Penis (tissue), 1 donor: ENCODE measurements around a stretch of chr13.

DNA sequence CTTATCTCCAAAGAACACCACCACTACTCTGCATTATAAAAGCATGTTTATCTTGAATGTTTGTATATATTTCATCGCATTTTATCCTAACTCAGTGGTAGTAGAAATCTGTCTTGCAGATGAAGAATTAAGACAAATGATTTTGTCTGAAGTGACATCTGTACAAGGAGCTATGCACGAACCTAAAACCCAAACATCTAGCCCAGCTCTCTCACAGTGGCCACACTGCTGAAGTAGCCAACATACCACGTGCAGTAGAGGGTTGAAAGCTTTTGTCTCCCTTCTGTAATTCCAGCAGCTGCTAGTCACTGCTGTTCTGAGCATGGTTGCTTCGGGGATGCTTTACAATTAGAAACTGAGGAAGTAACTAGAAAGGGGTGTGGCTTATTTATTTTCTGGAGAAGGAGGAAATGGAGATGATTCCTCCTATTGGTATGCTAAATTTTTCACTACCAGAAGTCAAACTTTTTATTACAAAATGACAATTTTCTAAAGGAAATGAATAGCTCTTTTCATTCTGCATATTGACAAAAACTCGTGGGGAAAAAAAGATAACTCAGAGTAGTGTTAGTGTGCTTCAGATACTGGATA lies 243.9 kb upstream of the GPC5 start:
- PRO-cap: no peak

DNA sequence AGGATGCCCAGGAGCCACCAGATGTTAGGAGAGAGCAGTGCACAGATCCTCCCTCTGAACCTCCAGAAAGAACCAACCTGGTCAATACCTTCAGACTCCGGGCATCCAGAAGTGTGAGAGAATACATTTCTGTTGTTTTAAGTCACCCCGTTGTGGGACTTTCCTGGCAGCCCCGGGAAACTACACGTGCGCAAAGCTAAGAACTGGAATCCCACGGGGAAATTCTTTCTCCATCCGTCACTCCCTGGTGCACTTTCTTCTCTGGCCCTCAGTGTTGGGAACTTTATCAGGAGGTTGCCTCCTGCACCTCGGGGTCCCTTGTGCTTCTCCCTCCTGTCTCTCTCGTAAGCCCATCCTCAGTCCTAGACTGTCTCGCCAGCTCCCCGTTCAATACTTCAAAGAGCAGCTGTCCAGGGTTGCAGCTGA lies 137.0 kb downstream of the DCT start:
- PRO-cap: no peak

GRCh38 chr13:94683542-94683813 lies 28.9 kb downstream of the SOX21 start:
- PRO-cap: no peak

DNA sequence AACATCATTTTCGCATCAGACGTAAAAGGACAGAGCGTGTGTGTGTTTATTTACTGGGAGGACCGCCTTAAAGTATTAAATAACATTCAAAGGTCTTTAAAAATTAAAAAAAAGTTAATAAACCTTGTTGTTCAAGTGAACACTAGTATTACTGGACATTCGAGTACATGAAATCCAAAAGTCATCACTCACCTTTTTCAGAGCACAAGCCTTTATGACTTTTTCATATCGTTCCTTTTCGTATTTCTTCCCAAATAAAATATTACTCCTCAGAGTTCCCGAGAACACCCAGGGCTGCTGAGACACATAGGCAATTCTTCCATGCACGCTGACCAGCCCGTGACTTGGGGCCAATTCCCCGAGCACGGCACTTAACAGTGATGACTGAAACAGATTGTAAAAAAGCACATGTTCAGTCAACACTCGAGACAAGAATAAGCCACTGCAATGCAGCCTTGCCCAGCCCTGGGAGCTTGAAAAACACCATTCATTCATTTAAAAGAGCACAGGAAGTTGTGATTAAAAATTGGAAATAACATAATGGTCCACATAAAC lies 114.7 kb downstream of the ABCC4 start:
- PRO-cap: no peak

DNA sequence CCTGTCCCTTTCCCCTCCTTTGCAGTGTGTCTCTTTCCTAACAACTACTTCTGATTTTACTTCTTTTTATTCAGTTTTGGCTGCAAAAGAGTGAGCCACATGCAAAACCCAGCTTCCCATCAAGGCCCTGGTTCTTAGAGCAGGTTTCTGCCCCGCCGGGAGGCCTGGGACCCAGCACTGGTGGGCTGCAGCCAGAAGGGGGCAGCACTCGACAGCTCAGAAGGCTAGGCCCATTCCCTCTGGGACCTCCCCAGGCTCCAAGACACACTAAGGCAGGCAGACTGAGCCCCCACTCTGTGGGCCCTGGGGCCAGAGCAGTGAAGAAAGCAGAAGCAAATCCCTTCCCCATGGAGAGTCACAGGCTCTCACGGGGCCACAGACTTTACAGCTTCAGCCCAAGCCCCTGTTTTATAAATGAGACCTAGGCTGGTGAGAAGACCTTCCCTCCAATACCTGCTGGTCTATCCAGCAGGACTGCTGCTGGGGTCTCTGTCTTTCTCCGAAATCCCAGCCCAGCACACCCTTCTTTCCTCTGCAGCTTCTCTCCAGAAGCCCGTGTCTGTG lies 109.4 kb downstream of the ABCC4 start:
- PRO-cap: no peak

DNA sequence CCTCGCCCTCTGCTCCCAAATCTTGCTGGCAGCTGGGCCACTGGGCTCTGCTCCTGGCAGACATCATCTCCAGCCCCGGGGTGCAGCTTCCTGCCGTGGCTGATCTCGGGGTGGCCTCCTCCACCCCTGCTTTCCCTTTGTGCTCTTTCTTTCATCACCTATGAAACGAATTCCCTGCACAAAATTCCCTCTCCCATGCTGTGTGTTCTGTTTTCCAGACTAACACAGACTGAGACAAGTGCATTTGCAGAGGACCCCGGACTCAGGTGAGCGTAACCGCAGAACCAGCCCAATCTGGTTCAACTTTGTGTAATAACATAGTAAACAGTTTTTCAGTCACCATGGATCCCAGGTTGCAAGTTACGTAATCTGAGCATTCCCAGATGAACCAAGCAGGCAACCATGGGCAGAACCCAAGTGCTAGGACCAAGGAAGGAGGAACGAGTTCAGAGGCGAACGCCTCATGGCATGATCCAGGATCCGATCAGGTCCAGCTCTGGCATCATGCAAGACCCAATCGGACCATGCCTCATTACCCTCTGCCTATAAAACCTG lies 107.8 kb downstream of the ABCC4 start:
- PRO-cap: no peak

DNA sequence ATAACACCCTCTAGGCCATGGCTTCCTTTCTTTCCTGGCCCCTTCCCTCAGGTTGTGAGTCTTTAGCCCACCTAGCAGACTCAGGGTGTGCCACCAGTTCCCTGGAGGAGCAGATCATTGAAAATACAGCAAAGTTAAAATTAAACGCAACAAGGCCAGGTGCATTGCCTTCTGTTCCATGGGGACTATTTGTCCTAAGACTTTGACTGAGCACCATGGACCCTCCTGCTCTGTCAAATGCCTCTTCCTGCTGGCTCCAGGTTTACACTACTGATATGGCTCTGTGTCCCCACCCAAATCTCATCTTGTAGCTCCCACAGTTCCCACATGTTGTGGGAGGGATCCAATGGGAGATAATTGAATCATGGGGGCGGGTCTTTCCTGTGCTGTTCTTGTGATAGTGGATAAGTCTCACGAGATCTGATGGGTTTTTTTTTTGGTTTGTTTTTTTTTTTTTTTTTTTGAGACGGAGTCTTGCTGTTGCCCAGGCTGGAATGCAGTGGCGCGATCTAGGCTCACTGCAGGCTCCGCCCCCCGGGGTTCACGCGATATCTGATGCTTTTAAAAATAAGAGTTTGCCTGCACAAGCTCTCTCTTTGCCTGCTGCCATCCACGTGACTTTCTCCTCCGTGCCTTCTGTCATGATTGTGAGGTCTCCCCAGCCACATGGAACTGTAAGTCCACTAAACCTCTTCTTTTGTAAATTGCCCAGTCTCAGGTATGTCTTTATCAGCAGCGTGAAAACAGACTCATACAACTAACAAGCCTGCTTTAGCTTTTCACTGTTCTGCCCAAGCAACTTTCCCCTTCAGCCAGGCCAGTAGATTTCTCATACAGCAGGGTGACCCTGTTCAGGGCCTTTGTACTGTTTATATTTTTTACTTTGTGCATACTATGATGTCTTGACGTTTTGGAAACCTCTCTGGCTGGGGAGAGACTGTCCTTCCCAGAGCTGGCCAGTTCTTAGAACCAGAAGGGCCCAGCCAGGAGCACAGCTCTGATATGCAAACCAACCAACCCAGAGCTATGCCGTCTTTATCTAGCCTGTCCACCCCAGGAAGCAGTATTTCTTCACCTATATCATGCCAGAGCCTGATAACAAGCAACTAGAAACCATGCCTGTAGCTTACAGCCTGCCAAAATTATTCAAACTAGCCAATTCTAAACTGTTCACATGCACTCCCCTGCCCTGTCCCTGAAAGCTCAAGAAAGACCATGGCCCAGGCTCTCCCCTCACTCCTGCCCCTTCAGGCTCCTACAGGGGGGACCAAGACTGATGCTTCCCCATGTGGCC lies 27.4 kb downstream of the ABCC4 start:
- PRO-cap: no peak

GRCh38 chr13:97109737-97110270 lies 112.3 kb upstream of the MBNL2 start:
- PRO-cap: no peak

GRCh38 chr13:97233344-97234053 lies 11.4 kb downstream of the MBNL2 start:
- PRO-cap: no peak

- PRO-cap: no peak
These were observed 24.5 kb downstream of the MBNL2 start for GRCh38 chr13:97246639-97246957.

DNA sequence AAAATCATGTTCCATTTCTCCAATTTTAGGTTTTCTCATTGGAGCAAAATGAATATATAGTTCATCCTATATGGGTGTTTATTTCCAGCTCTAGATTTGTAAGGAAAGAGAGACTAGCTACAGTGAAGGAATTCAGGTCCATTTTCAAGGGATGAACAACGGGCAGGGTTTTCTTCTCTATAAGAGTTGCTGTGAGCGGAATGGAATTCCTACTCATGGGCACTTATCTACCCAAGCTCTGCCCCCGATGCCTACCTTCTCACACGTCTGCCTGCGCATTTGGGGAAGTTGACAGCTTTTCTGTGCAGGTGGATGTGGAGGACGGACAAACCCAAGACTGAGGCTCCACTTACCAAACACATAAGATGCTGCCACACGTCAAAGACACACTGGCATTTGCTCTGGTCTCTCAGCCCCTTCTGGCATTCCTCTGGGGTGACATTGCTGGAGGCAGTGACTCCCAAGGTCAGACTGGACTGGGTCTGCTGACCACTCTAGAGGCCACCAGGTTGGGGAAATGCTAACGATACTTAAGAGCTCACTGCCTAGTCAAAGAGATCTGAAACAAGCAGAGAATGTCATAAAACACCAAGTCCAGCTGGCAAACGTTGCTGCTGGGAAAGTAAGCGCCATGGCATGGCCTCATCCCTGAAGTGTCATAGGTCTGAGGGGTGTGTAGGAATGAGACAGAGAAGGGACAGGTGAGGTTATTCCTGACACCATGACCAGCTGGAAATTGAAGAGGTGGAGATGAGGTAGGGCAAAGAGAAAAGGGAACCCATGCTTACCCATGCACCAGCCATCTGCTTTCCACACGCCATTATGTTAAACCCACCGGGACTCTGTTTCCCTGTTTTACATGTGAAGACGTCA lies 59.0 kb upstream of the RAP2A start:
- PRO-cap: no peak

- PRO-cap: no peak
These were observed 78.3 kb upstream of the IPO5 start for GRCh38 chr13:97875152-97875652.

GRCh38 chr13:98200089-98200782 lies 23.2 kb upstream of the RNF113B start:
- PRO-cap: no peak

GRCh38 chr13:98252771-98253175 lies 75.7 kb upstream of the RNF113B start:
- PRO-cap: no peak

DNA sequence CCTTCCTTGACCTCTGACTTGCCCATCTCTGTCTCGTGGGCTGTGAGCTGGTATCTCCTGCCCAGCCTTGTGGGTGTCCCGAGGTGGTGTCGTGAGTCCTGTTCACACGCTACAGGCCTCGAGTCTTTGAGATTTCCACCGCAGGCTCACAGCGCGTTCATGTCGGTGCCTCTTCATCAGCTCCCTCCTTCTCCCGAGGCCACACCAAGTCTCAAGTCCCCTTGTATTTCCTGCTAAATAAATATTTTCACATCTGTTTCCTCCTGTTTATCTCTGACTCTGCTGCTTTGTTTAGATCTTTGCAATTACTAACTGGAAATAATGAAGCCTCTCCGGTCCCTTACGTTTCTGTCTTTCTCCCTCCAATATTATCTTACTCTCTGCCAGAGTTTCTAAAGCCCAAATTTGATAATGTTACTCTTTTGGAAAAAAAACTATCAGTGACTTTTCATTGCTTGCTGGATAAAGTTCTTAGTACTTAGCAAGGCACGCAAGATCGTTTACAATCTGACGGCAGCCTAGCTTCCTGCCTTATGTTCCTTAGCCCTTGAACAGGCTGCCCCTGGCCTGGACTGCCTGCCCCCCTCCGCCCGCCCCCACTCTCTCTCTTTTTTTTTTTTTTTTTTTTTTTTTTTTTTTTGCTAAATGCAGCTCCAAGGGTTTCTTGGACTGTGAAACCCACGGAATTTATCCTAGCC lies 130.5 kb upstream of the RNF113B start:
- PRO-cap: no peak

DNA sequence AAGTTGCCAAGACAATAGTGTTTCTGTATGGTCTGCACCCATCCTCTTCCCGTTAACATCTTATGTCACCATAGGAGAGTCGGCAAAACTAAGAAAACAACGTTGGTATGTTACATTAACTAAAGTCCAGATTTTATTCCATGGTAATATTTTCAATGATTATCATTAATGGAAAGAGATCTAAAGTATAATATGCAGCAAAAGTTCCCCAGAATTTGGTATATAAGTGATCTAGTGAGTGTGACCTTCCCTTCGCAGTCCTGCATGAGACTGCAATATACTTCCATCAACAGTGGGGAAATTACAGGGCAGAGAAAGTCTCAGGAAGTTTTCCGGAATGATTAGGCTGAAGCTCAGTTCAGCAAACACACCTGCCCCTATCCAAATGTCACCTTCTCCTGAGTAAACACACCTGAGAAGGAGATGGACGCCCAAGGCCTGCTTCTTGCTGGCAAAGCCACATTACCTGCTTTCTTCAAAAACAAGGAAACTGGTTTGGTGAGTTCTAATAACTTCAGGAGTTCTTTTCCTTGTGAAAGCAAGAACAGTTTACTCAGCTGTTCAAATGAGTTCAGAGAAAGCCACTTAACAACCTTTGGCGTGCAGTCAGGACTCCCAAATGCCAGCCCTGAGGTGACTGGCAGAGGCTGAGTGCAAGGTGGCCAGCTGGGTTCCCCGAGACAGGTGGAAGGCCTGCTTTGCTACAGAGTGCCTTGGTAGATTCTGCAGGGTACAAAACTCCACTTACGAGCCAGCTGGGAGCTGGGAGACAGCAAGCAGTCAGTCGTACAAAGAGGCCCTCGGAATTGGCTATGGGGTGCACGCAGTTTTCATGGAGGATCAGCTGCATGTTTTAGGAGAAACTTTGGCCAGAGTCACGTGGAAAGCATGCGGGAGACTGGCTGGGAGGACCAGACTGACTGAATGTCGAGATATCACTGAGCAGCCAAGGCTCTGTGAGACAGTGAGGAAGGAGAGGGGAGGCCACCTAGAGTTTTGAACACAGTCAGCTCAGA lies 160.5 kb downstream of the STK24 start:
- PRO-cap: no peak

GRCh38 chr13:98419802-98420801 lies 156.8 kb downstream of the STK24 start:
- PRO-cap: no peak

DNA sequence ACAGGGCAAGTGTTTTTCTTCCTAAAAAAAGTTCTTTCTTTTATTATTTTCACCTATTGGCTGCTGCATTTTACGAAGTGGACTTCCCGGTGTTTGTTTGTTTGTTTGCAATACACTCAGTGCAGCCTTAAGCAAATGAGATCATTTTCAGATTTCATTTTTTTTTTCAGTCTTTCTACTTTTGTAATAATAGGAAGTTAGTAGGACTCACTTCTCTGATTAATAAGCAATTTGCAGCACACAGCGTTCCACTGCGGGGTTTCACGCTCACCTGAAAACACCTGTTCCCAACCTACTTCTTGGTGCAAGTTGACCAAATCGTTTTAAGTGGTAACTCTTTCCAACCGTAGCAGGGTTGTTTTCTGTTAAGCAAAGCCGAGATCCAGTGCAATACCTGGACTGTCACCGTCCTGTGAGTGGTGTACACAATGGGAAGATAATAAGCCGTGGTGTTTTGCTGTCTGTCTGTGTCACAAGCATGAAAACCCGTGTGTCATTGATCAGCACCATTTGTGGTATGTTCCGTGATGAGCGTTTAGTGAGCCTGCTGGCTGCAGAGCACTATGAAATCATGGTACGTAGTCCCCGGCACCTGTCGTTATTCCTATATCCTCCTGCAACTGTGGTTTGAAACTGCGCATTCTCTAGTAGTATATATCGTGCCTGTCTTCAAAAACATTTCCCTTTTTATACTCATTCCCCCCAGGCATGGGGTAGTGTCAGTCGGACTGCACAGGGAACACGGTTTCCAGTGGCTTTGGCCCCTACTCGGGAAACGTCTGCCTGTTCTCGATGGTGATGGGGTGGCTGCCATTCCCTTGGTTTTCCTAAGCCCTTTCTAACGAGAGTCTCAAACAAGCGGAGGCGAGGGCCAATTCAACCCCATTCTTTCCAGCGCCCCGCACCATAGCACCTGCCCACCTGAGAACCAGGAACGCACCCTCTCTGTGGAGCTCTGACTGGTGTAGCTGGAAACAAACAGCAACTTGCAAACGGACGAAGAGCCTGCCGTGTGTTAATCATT lies 127.9 kb downstream of the STK24 start:
- PRO-cap: no peak

DNA sequence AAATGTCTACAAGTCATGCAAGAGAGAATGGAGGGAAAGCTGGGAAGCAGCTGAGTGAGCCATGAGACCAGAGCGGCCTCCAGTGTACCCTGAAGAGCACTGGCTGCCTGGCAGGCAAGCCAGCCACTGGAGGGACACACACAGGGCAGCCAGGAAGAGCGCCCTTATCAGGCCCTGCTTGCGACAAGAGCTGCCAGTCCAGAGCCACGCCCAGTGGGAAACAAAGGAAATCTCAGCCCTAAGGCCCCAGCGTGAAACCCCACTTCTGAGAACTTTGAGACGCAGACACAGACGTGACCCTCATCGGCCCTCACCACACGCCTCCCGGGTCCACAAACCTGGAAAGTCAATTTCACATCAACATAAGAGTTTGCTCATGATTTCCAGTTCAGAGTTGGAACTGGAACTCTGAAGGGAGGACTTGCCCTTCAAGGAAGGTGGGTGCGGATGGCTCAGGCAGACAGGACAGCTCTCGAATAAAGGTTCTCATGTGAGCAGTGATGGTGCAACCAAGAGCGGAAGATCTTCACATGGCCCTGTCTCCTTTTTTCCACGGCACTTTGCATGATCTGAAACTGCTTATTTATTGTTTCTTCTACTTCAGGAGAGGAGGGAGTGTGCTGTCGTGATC lies 104.8 kb downstream of the STK24 start:
- PRO-cap: no peak

- PRO-cap: unidirectional peak, minus-strand start at chr13:98509722
These were observed 67.2 kb downstream of the STK24 start for GRCh38 chr13:98509621-98510113.